HL-60 (cell line): Measurements from ENCODE around the genes KCNMB2 and ZMAT3.

DNA sequence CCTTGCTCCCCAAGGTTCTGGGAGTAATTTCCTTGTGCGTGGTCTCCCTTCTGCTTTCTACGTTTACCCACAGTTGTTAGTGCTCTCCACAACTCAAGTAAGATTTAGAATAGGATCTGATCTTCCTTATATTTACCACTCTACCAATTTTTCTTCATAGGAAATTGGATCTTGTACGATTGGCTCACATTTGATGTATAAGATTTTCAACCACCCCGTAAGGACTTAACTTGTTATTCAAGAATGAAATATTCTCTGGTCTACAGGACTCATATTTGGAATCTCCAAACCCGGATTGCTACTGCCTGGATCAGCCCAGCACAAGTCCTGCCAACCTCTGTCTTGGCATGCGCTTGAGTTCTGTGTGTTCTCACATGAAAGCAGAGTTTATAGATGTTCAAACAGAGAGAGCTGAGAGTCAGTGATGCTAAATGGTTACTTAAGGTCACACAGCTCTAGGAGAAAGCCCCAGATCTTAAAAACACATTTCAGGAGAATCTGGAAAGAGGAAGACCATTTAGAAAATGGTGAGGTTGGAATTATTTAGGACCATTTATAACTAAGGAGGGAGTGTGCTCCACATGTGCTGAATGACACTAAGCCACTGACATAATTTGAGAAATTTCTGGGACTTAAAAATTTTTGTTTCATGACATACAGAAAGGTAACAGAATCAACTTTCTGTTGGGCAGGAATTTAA is 268.0 kb upstream of the TBL1XR1 start:
- RRBS: no CpG with 5 or more reads among the region's 6 CpGs

GRCh38 chr3:178536137-178537204 is at the start of gene KCNMB2:
KCNMB2 (plus strand) TSS chr3:178536436.
- RRBS: 40% methylated on average over 1 of the region's 21 CpGs

DNA sequence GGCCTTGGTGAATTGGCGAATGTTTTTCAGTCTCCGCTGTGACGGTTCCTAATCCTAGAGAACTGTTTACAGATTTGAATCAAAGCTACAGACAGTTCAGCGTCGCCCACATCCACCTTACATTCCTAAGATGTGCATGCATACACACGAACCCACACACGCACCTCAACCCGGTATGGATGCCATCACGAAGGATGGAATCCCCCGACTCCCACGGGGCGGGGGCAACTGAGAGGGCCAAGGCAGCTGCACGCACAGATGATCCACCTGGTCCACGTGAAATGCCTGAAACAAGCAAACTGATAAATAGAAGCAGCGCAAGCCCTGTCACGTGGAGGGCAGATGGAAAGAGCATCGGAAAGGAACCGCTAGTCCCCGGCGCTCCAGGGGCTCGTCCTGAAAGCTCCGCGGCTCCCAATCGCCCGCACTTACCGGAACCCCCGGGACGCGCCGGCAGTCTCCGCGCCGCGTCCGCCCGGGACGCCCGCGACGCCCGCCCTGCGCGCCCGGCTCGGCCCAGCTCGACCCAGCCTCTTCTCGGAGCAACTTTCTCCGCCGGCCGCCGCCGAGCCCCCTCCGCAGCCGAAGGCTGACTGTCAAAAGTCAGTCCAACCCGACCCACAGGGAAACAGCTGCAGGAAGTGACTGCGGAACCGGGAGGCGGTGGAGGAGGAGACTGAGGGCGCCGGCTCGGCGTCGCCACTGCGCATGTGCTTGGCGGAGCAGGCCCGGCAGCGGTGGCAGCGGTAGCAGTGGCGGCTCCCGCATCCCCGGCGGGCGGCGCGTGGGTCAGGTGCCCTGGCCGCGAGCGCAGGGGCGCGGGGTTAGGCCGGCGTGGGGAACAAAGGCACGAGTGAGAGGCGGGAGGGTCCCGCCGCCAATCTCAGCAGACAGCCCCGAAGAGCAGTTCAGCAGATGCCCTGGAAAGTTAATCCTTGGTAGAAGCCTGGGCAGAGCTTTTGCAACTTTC is at the start of gene ZMAT3:
Gene ZMAT3, minus strand, starts transcription at position 647 of the 970 bp plus-strand sequence.
- RRBS: 3% methylated on average over 43 of the region's 87 CpGs

DNA sequence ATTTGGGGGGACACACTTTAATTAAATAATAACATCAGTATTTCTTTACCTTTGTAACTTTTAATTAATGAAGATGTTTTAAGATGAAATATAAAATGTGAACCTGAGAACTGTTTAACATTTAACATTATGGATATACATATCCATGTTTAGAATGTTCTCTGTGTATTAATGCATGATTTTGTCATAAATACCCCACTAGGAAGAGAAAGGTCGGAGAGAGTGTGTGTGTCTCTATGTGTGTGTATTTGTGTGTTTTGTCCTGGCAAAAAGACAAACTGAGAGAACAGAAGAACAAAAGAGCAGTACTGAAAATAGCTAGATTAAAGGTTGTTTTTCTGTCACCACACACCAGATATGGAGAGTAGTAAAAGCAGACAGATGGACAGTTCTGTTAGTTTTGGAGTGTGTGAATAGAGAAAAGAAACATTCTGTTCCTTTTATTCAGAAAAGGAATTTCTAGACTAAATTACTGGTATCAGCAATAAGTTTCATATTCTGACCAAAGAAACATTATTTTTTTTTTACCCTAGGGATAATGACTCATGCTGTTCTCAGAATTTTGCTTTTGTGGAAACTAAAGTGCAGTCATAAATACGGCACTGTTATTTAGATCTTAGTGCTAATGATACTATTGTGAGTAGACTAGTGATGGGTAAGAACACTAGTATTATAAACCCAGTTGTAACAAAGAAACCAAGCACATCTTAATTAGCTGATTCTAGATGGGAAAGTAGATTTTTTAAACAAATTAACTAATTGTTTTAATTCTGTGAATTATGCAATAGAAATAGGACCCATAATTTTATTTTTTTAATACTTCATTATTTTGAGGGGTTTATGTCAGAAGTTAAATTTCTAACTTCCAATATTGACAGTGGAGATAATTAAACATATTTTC is 32.9 kb downstream of the PIK3CA start:
- RRBS: no CpG with 5 or more reads among the region's 2 CpGs

- RRBS: no CpG with 5 or more reads among the region's 6 CpGs
These were observed 4.2 kb downstream of the NDUFB5 start for GRCh38 chr3:179608615-179609419.

GRCh38 chr3:179627095-179627945 is 22.7 kb downstream of the NDUFB5 start:
- RRBS: no CpG with 5 or more reads among the region's 9 CpGs

GRCh38 chr3:179673355-179674047 is 20.7 kb downstream of the USP13 start:
- RRBS: no CpG with 5 or more reads among the region's 16 CpGs

DNA sequence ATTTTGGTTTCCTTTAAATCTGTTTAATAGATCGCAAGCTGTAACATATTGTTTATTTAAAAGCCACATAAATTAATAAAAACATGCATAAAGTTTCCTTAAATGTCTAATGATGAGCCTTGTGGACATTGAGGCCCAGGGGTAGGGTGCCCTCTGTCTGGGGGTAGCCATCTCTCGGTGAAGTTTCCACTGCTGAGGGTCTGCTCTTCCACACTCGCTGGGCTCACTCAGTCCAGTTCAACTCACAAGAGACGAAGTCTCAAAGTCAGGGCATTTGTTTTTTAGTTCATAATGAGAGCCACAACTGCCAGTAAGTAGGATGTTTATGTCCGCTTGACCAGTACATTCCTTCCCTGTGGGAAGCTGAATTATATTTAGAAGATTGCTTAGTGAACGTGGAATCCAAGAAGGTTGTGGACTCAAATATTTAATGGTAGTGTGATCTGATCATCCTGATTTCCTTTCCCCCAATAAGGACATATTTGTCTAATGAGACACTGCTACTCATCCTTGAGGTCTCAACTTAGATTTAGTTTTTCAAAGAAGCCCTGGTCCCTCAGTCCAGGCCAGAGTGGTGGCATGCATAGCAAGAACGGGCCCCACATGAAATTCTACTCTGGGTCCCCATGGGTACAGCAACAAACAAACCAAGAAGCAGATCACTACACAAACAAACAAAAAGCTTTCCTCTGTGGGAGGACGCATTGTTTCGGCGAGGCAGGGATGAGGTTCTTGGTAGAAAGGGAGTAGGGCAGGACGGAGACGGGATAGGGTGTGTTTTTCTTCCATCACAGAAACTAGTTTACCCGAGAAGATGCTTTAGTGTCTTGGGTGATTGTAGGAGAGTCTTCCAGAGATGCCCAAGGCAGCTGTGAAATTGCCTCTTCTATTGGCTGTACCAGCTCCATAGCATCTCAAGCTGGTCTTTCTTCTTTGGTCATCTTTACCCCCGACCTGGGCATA is 60.8 kb downstream of the USP13 start:
- RRBS: no CpG with 5 or more reads among the region's 14 CpGs

DNA sequence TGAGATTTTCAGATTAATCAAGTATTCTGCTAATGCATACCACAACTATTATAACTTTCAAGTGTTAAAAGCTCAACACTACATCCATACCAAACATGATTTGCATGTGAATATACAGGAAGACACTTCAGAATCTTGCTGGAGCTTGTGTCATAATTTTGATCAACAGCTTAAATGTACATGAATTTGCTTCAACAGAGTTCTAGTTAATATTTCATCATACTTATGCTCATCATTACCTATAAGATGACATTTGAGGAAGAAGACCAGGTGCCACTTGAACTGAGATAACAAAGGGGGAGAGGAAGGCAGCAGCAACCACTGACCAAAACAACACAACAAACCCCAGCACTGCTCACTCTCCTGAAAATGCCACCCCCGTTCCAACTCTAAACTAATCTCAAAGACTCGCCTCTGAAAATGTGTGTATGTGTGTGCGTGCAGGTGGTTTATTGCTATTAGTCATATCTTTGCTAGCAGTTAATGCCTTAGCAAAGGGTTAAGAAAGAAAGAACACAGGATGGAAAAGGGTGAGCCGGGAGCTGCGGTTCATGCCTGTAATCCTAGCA is 4.6 kb downstream of the PEX5L start:
- RRBS: no CpG with 5 or more reads among the region's 5 CpGs

GRCh38 chr3:180611394-180611946 is 9.5 kb downstream of the TTC14 start:
- RRBS: no CpG with 5 or more reads among the region's 1 CpG

DNA sequence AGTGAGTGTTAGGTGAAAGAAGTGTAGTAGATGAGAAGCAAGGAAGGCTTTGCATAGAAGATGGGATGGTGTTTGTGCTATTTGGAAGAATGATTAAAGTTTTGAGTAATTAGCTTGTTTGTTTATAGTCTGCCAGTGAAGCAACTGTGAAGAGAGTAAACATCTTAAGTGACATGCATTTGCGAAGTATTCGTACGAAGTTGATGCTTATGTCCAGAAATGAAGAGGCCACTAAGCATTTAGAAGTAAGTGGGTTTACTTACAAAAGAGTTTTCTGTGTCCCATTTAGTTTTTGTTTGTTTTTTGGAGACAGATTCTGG is 36.6 kb downstream of the FXR1 start:
- RRBS: no CpG with 5 or more reads among the region's 3 CpGs

DNA sequence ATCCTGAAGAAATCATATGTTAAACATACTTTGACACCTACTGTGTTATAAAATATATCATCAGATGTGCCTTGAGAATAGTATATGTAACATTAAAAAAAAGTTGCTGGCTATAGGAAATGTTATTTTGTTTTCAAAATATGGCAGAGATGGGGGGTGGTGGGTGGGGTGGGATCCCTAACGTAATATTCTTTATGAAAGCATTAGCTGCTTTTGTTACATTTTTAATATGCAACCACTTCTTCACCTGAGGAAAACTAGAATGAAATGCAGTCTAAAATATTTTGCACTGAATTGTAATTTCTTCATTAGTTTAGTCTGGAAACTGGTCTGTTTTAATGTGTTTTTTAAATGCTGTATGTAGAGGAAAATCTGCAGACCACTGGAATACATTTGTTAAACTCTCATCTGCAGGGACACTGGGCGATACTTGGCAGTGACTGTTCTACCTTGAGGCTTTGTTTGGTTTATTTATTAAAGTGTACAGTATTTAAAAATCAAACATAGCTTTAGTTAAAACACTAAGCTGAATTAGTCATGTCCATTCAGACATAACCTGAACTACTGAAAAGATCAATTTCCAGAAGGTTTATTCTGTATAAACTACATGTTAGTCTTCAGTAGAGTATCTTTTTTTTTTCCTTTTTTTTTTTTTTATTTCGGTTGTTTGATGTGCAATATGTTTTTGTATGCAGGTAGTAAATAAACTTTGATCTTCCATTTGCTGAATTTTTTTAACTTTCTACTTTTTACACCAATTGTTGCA is 12.9 kb downstream of the DNAJC19 start:
- RRBS: no CpG with 5 or more reads among the region's 3 CpGs

GRCh38 chr3:181718597-181718880 is 6.8 kb downstream of the SOX2 start:
- RRBS: no CpG with 5 or more reads among the region's 2 CpGs

- RRBS: no CpG with 5 or more reads among the region's 4 CpGs
These were observed 41.5 kb downstream of the ATP11B start for GRCh38 chr3:182834595-182835489.

DNA sequence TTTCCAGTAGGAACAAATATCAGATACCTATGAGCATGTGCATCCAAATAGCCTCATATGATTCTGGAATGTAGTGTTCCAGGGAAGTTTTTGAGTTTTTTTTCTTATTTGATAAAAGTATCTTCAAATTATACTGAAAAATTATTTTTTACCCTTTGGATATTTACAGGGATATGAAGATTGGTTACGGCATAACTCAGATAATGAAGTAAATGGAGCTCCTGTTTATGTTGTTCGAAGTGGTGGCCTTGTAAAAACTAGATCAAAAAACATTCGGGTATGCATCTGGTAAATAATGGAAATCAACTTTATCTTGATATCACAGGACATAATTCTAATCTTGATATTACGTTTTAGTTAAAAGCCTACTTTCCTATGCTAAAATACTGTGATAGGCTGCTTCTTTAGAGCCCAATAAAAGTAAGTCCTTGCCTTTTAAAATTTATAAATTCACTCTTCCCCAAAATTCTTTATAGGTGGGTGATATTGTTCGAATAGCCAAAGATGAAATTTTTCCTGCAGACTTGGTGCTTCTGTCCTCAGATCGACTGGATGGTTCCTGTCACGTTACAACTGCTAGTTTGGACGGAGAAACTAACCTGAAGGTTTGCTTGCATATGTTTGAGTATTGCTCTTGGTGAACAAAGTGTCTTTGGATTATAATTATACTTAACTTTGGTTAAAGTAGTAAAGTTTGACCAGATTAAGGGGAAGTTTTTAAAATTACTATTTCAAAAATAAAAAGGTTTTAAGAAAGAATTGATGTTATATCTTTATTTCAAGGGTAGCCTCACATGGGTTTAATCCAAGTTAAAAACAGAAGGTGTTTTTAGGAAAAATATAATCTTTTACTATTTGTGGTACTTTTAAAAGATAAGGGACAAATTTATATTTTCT is 42.8 kb downstream of the ATP11B start:
- RRBS: no CpG with 5 or more reads among the region's 8 CpGs

- RRBS: no CpG with 5 or more reads among the region's 2 CpGs
These were observed 78.9 kb downstream of the ATP11B start for GRCh38 chr3:182872115-182872655.

DNA sequence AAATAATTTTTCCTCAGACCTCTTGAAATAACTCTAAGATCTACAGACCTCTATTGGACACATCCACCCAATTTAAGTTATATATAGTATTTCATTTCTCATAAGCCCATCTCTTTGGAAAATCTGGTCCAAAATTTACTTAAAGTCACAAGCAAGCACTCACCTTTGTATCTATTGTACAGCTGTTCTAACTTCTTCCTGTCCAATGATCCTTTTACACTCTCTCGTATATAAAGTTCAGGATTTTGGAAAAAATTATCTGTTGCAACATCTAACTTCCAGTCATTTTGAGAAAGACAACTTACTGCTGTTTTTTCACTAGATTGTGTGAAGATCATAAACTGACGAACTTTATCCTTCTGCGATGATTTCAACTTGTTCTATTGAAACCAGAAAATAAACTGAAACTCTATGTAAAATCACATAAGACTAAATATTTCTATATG is 14.9 kb downstream of the DCUN1D1 start:
- RRBS: no CpG with 5 or more reads among the region's 3 CpGs

- RRBS: no CpG with 5 or more reads among the region's 10 CpGs
These were observed 17.6 kb upstream of the LAMP3 start for GRCh38 chr3:183180245-183180476.

- RRBS: no CpG with 5 or more reads among the region's 11 CpGs
These were observed 42.1 kb upstream of the B3GNT5 start for GRCh38 chr3:183210814-183211415.